CMK (cell line): Measurements from ENCODE around the genes CPTP and DVL1.

- RRBS = 1% methylated on average over 15 of the region's 39 CpGs
Observed at GRCh38 chr1:1324219-1324512, 294 bp downstream of the INTS11 start.

DNA sequence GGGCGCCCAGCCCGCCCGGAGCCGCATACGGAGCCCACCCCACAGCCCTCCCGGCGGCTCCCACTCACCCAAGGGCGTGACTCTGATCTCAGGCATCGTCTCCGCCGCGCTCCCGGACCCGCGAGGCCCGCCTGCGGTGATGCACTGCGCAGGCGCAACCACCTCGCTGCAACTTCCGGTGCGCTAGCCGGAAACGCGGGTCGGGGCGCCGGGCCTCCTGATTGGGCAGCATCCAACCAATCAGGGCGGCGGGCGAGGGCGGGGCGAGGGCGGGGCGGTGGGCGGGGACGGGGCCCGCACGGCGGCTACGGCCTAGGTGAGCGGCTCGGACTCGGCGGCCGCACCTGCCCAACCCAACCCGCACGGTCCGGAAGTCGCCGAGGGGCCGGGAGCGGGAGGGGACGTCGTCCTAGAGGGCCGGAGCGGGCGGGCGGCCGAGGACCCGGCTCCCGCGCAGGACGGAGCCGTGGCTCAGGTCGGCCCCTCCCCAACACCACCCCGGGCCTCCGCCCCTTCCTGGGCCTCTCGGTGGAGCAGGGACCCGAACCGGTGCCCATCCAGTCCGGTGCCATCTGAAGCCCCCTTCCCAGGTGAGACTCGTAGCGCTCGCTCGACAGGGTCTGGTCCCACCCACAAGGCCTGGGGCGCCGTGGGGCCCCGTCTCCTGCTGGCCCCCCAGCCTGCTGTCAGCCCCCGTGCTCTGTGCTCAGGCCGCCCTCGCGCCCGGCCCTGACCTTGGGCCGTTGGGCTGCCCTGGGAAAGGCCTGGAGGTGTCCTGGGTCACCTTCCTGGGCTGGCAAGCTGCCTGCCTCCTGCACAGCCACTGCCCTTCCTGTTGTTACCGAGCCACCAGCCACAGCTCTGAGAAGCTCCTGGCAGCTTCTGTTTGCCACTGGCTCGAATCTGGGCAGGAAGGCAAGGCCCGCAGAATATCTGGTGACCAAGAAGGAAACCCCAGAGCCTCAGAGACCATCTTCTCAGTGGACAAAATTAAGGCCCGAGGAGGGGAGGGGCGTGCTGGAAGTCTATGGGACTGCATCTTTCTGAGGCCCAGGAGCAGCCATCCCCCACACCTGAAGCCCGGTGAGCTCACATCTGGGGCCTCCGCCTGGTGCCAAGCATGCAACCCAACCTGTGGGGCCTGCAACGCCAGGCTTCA, at the start of gene CPTP:
Gene CPTP (plus strand): TSS at position 290 of the 1,159 bp plus-strand sequence.
- RRBS = 1% methylated on average over 32 of the region's 93 CpGs

- RRBS = 98% methylated on average over 15 of the region's 78 CpGs
Observed at GRCh38 chr1:1332263-1333432, 1.6 kb downstream of the TAS1R3 start.

- RRBS = 96% methylated on average over 8 of the region's 19 CpGs
Observed at GRCh38 chr1:1343992-1344453, 5.2 kb downstream of the DVL1 start.

DNA sequence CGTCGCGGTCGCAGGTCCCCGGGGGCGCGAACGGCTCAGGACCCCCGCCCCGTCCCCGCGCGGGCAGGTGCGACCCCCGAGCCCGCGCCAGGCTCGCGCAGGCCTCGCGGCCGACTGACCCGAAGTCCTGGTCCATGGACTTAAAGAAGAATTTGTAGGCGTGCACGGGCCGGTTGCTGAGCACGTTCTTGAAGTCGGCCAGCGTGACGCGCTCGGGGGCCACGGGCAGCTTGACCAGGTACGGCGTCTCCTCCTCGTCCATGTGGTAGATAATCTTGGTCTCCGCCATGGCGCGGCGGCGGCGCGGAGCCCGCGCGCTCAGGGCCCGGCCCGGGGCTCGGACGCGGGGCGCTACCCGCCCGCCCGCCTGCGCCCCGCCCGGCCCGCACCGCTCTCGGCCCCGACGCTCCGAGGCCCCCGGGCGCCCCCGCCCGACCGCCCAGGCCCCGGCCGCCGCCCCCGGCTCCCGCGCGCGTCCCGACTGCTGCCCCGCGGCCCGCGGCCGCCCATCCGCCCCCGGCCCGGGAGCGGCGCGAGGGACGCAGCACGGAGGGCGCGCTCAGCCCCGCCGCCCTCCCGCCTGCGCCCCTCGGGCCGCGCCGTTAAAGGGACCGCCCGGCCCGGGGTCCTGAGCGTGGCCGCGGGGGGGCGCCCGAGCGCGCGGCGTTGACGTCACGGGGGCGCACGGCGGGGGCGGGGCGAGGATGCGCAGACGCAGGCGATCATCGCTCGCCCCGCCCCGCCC, at the start of gene DVL1:
Gene DVL1 (minus strand): TSS at position 642 of the 745 bp plus-strand sequence.
- RRBS = 1% methylated on average over 44 of the region's 127 CpGs

DNA sequence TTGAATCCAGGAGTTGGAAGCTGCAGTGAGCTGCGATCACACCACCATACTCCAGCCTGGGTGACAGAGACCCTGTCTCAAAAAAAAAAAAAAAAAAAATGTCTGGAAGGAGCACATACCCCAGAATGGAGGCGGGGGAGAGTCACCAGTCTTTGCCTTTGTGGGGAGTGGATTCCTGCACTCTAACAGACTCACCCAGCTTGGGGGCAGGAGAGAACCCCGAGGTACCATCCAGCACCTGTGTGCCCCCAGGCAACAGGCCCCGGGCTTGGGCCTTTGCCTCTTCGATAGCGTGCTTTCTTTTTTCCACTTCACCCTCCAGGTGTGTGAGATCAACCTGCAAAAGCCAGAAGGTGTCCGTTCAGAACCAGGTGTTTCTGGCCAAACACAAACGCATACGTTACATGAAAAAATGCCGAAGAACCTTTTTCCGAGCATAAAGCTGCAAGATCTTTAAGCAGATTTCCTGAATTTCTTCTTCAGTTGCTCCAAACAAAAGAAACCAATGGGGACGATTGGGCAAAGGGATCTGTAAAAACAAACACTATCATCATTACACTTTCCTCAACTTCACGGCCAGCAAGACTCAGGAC, 9.0 kb downstream of the CCNL2 start:
- RRBS = no CpG with 5 or more reads among the region's 13 CpGs

DNA sequence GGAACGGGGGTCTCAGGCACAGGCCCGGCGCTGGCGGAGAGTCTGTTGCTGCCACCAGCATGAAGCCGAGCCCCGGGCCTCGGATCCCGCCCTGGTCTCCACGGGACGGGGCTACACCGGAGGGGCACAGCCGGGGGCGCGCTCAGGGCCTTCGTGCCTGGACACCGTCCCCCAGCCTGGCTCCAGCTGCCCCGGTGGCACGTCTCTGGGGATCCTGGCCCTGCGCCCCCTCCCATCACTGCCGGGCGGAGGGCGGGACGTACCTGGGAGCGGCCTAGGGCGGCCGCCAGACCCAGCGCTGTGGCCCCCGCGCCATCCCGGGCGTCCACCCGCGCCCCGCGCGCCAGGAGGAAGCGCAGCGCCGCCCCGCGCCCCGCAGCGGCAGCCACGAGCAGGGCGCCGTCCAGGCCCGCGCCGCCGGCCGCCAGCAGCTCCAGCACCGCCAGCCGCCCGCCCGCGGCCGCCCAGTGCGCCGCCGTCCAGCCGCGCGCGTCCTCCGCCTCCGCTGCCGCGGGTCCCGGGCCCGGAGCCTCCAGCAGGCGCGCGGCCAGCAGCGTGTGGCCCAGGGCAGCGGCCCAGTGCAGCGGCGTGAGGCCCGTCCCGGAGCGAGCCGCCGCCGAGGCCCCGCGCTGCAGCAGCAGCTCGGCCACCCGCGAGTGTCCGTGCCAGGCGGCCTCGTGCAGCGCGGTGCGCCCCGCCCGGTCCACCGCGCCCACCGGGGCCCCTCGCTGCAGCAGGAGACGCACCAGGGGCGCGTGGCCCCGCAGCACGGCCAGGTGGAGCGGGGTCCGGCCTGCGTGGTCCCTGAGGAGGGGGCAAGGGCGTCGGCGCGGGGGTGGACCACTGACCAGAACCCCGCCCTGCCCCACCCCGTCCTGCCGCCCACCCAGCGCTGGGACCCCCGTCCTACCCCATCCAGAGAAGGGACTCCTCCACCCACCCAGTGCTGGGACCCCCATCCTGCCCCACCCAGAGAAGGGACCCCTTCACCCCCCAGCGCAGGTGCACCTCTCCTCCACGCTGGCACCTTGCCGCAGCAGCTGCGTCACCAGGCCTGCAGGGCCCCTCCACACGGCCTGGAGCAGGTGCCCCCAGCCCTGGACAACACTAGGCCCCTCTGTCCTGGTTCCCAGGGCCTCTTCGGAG, 914 bp downstream of the ANKRD65 start:
- RRBS = 94% methylated on average over 58 of the region's 123 CpGs

- RRBS = 23% methylated on average over 44 of the region's 71 CpGs
Observed at GRCh38 chr1:1427364-1428077, 1.9 kb downstream of the TMEM88B start.

DNA sequence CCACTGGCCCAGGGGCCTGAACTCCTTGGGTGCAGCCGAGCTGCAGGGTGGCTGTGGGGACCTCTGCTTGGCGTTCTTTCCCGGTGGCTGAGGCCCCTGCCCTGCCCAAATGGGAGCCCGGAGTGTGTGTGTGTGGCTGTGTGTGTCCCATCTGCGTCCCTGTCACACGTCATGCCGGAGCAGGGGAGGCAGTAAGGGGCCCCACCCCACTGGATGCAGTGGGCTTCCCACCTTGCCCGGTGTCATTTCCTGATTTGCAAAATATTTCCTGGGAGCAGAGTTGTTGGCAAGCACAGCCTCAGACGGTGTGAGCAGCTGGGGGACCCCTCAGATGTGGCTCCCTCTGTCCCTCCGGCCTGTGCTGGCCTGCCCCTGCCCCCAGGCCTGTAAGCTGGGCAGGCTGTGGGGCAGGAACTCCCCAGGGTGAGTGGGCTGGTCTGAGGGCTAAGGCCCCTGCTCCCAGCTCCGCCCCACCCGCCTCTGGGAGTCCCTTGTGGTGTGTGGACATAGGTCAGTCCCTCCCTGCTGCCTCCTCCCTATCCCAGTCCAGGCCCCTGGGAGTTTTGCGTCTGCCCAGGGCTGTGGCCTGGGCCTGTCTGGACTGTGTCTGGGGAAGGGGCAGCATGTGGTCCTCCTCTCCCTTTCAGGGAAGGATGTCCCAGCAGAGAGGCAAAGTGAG, 3.8 kb upstream of the VWA1 start:
- RRBS = 91% methylated on average over 6 of the region's 13 CpGs

DNA sequence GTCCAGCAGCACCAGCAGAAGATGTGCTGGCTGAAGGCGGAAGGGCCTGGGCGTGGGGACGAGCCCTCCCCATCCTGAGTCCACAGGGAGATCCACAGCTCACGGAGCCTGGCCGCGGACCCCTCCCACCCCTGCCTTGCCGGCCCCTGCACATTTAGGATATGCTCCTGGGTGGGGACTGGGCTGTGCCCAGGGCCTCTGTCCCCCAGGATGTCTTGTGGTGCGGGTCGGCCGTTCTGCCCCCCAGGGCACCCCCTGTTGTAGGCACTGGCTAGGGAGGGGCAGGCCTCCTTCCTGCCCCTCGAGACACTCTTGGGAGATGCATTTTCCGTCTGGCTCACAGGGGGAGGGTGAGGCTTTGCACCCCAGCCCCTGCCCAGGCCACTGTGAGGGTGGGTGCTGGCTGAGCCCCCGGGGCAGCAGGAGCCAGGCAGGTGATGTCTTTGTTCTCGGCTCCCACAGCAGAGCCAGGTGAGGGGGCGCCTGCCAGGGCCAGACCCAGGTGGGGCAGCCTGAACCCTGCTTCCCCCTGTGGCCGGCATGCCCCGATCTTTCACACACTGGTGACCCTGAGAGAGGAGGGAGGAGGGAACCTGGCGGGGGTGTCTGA, 6.3 kb downstream of the TMEM240 start:
- RRBS = no CpG with 5 or more reads among the region's 18 CpGs

DNA sequence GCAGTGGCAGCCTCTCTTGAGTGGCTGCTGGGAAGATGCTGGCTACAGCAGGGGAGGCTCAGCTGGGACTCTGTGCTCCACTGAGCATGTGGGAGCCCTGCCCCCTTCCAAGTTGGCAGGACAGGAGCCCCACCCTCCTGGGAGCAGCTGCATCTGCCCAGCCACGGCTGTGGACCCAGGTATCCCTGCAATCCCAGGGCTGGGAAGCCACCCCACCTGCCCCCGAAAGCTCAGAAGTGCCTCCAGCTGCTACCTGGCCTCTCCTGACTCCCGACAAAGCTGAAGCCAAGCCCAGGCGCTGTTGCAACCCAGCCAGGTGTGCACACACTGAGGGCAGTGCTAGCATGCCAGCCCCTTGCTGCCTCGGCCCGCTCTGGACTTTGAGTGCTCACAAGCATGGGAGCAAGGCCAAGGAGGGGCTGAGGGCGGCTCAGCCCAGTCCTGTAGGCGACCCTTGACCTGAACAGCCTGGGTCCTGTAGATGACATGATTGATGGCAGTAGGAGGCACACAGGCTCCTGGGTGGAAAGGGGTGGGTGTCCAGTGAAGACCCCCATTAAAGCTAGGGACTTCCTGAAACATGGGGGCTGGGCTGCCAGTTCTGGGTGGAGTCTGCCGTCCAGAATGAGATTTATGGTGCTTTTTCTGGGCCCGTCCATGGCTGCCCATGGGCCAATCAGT, 2.8 kb upstream of the SSU72 start:
- RRBS = no CpG with 5 or more reads among the region's 10 CpGs

GRCh38 chr1:1615623-1616640, 632 bp downstream of the MIB2 start:
- RRBS = 3% methylated on average over 82 of the region's 137 CpGs

DNA sequence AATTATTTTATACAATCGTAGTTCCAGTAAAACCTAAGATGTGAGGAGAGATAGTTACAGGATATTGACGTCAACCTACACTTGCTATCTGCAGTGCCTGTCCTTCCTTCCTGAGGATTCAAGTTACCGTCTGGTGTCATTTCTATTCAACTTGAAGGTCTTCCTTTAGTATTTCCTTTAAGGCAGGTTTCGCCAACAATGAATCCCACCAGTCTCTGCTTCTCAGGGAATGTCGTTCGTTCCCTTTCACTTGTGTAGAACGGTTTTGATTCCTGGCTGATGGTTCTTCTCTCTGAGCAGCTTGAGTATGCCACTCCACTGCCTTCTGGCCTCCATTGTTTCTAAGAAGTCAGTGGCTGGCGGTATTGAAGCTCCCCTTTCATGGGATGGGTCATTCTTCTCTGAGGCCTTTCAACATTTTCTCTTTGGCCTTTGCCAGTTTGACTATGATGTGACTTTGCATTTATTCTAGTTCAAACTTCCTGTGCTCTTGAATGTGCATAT, 12.2 kb downstream of the CDK11B start:
- RRBS = no CpG with 5 or more reads among the region's 8 CpGs

- RRBS = no CpG with 5 or more reads among the region's 9 CpGs
Observed at GRCh38 chr1:1793119-1793619, 14.9 kb upstream of the NADK start.

DNA sequence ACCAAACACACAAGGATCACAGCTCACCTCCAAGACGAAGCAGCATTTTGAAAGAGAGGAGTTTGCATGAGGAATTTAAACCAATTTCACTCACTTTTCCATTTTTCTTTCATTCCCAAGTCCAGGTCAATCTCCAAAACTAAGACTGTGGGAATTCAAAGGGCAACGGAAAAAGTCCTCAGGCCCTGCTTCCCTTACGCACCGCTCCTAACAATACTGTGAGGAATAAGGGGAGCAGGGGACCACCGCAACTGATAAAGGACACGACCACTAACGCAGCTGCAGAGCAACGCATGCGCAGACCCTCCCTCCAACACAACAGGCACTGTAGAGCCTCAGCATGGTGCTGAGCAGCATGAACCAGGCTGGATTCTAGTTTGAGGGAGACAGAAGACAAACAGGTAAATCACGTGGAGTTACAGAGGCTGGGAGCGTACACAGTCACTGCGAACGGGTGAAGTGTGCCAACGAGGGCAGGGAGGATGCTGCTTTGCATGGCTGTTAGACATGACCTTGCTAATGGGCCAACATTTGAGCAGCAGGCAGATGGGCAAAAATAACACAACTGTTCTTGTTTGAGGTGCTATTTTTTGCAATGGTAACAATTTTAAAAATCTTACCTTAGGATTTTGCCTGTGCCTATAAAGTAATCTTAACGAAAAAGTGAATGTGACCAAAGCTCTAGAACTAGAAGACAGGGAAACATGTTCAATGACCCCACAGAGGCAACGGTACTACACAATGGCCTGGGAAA, 55.1 kb upstream of the NADK start:
- RRBS = no CpG with 5 or more reads among the region's 16 CpGs

DNA sequence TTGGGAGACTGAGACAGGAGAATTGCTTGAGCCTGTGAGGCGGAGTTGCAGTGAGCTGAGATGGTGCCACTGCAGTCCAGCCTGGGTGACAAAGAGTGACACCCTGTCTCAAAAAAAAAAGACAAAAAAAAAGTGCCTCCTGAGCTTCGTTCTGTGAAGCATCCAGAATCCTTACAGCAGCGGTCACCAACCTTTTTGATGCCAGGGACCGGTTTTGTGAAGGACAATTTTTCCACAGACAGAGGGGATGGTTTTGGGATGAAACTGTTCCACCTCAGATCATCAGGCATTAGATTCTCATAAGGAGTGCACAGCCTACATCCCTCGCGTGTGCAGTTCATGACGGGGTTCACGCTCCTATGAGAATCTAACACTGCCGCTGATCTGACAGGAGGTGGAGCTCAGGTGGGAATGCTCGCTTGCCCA, 16.2 kb downstream of the GNB1 start:
- RRBS = no CpG with 5 or more reads among the region's 10 CpGs

DNA sequence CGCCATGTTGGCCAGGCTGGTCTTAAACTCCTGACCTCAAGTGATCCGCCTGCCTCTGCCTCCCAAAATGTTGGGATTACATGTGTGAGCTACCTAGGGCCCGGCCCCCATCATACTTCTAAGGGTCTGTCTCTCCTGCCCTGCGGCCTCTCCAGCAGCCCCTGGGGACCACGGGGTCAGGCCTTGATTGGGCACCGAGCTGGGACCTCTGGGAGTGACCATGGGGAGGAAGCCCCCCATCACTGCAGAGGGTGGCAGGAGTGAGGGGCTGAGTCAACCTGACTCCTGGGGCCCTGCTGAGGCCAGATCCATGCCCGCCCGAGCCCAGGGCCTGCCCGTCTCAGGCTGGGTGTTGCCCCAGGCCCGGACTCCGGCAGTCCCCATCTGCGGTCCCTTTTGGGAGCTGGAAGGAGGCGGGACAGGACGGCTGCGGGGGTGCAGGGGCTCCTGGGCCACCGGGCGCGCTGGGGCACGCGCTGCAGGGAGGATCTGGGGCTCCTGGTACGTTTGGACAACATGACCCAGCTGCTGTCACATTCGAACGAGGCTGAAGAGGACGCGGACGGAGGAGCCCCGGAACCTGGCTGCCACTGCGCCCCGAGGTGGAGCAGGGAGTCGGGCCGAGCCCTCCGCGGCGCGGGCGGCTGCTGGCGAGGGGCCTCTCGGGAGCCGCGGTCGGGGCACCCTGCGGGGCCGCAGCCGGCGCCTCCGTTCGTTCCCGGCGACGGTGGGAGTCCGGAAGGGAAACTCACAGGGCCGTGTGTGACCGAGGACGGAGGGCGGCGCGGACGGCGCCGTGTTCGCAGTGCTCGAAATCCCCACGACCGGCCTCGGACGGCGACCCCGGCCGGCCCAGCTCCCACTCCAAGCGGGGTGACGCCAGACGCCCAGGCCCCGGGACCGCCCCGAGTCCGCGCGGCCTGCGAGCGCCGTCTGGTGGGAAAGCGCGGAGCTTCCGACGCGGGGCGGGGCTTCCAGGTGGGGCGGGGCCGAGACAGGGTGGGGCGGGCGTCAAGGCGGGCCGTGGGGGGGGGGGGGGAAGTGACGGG, 6.5 kb upstream of the CALML6 start:
- RRBS = 4% methylated on average over 28 of the region's 94 CpGs

DNA sequence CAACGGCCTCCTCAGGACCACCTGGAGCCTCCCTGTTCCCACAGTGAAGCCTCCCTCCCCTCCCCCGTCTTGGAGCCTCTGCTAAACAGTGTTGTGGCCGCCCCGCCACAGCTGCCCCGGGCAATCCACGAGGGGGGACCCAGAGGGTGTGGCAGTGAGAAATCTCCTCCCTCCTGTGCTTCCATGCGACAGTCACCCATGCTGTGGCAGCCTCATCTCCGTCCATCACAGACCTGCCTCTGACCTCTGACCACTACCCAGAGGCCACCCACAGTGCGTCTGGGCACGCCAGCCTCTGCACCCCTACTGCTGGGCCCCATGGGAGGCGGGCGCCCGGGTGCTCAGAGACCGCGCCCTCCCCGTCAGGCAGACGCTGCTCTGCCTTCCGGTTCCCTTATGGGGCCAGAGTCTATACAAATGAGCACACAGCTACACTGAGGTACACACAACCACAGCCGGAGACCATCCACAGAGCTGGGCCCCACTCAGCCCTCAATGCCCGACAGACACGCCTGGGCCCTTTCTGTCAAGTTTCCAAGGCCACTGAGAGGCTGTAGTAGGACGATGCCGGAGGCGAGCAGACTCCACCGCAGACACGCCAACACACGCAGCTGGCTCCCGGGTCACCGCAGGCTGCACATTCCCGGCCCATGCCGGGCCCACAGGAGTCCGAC, 23.8 kb upstream of the TMEM52 start:
- RRBS = 64% methylated on average over 16 of the region's 32 CpGs

- RRBS = no CpG with 5 or more reads among the region's 40 CpGs
Observed at GRCh38 chr1:2014602-2015719, 4.2 kb upstream of the GABRD start.

DNA sequence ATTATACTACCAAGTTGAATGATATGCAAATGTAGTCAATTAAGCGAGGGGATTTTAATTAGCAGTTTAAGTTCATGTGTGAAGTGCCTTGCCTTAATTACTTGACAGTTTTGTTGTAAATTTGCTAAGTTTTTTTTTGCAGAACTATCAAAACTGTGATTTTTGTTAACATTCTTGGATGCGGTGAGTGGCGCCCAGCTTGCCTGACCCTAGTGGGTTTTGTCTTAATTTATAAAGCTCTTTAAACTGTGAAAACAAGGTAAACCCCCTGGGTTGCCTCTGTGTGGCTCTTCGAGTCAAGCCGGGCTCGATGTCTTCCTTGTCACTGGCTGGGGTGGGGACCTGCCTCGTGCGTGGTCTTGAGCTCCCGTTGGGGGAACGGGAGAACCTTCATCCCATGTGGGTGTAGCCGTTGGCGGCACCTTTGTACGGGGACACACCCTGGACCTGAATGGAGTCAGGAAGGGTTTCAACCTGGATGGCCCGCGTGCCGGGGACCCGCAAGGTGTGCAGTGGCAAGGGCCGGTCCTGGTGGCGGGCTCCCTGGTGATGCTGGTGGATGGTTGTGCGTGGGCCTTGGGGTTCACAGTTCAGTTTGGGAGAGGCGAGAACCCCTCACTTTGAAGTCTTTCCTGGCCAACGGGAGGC, 11.1 kb downstream of the SKI start:
- RRBS = no CpG with 5 or more reads among the region's 22 CpGs